Smooth muscle cell (in vitro differentiated cells): ENCODE data around the genes GRIK2 and CRYBG1.

GRCh38 chr6:101393537-101394485 lies at the start of gene GRIK2:
GRIK2 (plus strand) TSS chr6:101393708.
- RAMPAGE, long total RNA, result no peak

DNA sequence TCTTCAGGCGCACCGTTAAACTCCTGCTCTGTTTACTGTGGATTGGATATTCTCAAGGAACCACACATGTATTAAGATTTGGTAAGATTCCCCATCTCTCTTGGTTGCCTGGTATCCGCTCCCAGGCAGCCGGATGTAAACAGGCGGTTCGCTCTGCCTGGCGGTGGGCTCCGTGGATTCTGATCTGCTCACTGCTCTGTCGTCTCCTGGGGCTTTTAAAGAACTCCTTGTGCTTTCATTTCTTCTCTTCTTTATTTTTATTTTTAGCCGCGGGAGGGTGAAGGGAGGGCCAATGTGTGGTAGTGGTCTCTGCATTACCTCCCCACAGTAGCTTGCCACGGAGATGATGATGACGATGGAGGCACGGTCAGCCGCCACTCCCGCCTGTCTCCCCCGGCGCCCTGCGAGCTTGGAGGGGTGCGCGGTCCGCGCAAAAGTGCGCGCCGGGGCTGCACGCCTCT lies 5.8 kb downstream of the GRIK2 start:
- RAMPAGE, long total RNA, result no peak

DNA sequence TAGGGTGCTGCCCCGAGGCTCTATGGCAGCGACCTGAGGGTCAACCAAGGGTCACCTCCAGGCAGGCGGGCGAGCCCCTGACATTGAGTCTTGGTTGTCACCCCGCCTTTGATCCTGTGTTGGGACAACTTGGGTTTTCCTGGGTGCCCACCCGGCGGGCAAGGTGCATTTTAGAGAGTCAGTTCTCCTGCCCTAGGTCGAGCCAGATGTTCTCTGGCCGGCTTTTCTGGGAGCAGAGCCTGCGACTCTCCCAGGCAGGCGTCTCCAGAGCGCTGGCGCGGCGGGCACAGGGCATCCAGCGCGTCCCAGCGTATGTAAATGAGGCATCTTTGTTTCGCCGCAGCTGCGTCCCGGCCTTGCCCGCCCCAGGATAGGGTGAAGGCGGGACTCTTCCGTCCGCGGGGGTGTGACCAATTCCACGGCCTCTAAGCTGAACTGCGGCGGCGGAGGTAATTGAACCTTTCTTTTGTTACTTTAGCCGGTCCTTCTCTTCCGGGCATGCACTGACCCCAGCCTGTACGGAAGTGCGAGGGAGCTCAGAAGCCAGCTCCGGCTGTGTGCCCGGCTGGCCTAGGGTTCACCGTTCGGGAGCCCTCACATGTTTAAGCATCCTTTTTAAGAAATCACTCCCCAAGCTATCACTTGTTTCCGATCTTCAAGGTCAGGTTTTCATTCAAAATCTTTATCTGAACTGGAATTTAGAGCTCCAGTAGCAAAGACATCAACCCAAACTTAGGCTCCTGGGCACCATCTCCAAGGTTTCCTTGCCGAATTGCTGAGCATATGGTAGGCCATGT lies 9.2 kb downstream of the GRIK2 start:
- RAMPAGE, long total RNA, result no peak

- RAMPAGE, long total RNA, result no peak
These were observed 588.3 kb downstream of the GRIK2 start for GRCh38 chr6:101981784-101982246.

GRCh38 chr6:102190691-102191159 lies 797.2 kb downstream of the GRIK2 start:
- RAMPAGE, long total RNA, result no peak

DNA sequence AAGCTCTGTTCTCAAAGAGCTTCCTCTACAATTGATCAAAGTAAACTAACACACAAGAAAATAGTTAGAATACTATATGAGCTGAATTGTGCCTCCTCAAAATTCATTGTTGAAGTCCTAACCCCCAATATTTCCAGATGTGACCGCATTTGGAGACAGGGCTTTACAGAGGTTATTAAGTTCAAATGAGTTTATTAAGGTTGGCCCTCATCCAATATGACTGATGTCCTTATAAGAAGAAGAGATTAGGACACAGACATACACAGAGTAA lies 437.7 kb downstream of the HACE1 start:
- RAMPAGE, long total RNA, result no peak

- RAMPAGE, long total RNA, result no peak
These were observed 409.4 kb downstream of the HACE1 start for GRCh38 chr6:104450414-104450708.

- RAMPAGE, long total RNA, result no peak
These were observed 219.1 kb downstream of the HACE1 start for GRCh38 chr6:104640575-104641155.

GRCh38 chr6:105199749-105200182 lies 20.0 kb upstream of the POPDC3 start:
- RAMPAGE, long total RNA, result no peak

- RAMPAGE, long total RNA, result no peak
These were observed 107.7 kb downstream of the PREP start for GRCh38 chr6:105294966-105295718.

DNA sequence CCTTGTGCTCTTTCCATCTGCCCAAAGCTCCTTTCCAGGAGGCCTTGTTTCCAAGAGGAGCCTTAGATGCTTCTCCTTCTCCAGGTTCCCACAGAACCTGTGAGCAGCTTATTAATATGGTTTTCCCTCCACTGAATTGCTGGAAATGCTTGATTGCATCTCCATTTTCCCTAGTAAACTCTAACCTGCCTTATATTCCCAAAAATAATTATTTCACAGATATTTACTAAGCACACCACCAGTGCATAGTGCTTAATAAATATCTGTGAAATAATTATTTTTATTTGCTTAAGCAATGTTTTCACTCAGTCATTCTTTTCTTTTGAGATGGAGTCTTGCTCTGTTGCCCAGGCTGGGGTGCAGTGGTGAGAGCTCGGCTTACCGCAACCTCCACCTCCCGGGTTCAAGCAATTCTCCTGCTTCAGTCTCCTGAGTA lies 95.6 kb downstream of the PREP start:
- RAMPAGE, long total RNA, result no peak

DNA sequence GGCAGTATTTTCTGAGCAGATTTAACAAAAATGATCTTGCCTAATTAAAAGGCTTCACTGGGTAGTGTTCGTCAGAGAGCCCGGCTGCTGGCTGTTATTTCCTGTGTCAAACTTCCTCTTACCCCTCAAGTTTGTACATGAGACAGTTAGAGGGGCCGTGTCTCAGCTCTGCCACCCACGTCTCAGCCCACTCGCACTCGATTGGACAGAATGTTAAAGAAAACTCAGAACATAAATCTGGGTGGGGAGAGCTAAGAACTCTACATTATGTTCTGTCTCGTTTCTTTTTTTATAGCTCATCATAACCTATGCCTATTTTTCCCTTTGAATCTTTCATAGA lies 50.5 kb upstream of the PREP start:
- RAMPAGE, long total RNA, result no peak

GRCh38 chr6:105793008-105793537 lies 293.1 kb upstream of the PRDM1 start:
- RAMPAGE, long total RNA, result no peak

DNA sequence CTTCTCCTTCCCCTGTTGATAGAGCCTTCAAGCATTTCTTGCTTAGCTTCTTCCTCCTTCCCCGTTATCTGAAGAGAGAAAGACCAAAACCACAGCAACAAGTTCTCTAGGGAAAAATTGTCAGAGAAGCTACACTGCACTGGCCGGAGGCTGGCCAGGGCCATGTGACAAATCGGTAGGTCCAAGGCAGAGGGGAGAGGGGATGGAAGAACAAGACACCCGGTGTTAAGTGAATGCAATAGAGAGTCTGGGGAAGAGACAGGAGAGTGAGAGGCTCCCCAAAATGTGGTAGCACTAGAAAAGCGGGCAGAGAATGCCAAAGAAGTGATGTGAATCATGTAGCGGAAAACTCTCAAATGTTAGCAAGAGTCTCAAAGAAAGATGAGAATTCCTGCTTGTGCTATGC lies 202.0 kb upstream of the PRDM1 start:
- RAMPAGE, long total RNA, result no peak

DNA sequence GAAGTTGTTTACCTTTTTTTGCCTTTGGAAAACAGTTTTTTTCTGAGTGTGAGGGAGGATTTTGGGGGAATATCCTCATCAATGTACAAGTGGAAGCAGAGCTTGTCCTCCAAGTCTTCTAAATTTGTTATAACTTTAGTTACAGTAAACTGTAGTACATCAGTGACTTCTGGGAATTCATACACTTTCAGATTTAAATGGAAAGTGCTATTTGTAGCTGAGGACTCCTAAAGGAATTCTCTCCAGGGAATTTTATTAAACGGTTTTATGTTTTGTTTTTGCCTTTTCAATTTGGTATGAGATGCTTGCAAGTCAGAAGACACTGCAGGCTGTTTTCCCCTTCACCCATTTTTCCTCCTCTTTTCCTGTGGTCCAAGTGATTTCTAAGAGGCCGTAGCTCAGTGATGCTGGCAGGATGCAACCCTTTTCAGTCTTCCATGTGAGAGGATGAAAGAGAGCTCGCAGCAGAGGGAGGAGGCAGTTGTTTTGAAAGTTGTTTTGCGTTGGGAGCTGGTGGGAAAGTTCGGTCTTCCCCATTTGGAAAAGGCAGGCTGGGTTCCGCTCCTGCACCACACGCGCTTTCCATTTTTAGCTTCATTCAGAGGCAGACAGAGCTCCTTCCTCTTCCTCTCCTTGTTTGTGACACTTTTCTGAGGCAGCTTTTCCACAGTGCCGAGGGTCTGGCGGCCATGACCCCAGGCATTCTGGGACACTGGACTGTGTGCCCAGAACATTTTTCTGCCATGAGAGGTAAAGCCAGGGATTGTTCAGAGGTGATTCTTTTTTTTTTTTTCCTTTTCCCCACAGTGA lies 1.2 kb downstream of the PRDM1 start:
- RAMPAGE, long total RNA, result no peak

GRCh38 chr6:106087968-106088470 lies 1.9 kb downstream of the PRDM1 start:
- RAMPAGE, long total RNA, result no peak

DNA sequence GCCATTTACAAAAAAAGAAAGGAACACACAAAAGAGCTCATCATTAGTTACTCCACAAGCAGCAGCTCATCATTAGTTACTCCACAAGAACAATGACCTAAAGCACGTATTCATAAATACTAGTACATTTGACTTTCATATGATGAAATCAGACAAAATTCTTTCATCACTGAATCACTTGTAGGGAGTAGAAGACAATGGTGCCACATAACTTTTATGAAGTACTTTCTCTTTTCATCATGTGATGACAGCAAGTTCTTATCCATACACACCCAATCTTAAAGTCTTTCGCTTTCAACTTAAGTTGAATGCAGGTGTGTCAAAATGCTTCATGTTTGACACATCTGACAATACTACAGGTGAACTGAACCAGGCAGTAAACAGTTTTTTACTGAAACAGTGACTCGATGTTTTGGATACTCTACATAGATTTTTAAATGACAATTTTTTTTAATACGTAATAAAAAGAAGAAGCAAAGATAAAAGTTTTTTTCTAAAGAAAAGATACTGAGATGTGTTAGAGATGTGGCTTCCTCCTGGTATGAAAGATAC lies 109.0 kb downstream of the PRDM1 start:
- RAMPAGE, long total RNA, result no peak

DNA sequence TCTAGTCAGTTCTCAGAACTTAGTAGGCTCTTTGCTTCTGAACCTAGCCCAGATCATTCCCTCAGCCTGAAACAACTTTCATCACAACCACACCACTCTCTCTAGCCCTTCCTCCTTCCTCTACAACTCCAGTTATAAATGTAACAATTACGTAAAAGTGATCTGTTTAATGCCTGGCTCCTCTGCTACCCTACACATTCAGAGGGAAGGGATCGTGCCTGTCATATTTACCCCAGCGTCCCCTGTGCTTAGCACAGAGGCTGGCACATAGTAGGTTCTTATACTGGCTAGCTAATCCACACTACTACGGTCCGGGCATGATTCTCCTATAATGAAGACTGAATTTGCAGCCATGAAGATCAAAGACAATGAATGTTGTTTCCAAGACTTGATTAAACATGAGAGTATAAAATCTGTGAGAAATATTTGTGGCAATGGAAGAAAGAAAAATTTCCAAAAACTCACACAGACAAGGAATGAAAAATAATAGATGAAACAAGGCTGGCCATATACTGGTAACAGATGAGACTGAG lies 53.0 kb downstream of the ATG5 start:
- RAMPAGE, long total RNA, result no peak

DNA sequence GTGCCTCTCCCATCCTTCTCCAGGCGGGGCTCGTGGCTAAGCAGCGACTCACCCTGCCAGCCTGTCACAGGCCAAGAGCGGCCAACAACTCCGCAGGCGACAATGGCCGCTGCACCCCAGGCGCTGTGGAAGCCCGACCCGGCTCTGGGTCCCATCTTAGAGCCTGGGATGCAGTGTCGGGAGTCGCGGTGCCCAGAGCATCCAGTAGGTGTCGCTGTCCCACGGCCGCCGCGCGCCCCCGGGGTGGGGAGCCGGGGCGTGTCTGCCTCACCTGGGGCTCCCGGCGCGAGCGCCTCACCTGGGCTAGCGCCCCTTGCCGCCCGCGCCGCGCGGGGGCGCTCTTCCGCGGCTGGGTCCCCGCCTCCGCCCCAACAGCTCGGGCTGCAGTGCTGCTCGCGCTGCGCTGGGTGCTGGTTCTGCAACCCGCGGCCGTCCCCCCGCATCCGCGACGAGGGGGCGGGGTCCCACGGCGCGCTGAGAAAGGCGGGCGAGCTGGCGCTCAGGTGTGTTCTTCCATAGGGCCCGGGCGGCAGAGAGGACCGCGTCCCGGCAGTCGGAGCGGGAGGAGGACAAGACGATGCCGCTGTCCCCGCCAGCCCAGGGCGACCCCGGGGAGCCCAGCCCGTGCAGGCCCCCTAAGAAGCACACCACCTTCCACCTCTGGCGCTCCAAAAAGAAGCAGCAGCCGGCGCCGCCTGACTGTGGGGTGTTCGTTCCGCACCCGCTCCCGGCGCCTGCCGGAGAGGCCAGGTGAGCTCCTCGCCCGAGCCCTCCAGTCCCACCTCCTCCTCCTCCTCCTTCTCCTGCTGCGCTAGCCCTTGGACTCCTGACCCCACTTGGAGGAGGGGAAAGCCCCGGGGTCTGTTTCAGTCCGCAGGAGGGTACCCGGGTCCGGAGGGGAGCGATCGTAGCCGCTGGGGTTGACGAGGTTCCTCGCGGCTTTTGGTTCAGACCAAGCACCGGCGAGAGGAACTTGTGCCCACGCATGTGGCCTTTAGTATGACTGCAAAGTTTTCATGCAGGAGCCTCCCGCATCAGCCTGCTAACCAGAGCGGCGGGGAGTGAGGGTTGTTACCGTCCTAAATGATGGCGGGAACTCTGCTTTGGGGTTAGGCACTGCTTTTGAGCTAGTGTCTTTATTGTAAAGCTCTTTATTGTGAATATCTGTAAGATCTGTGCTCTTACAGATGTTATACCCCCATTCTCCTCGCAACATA lies at the start of gene CRYBG1:
Gene CRYBG1 (plus strand): TSS at position 386 of the 1,217 bp plus-strand sequence.
- RAMPAGE, long total RNA, result no peak

- RAMPAGE, long total RNA, result no peak
These were observed 119.9 kb downstream of the RTN4IP1 start for GRCh38 chr6:106509290-106509932.